GM12891 (cell line): ENCODE results near the gene C5orf58.

- RRBS = no CpG with 5 or more reads among the region's 13 CpGs
These were observed 186.6 kb upstream of the WWC1 start for GRCh38 chr5:168104654-168105517.

DNA sequence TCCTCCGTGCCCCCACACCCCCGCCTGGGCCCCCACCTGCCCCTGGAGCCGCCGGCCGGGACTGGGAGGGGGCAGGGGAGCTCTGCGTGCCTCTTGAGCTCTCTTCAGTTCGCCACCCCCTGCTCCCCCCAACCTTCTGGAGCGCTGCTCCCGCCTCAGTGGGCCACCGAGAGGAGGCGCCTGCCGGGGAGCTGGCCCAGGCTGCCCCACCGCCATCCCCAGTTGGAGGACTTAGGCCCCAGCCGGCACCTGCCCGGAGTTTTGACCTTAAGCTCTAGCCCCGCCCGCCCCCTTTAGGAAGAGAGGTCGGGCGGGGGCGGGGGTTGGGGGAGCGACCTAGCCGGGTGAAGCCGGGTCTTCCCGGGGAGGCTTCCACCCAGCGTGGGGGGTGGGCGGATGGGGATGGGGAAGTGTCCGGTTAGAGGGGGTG lies 859 bp downstream of the WWC1 start:
- RRBS = 3% methylated on average over 15 of the region's 27 CpGs

- RRBS = no CpG with 5 or more reads among the region's 3 CpGs
These were observed 11.5 kb upstream of the PANK3 start for GRCh38 chr5:168590750-168591007.

DNA sequence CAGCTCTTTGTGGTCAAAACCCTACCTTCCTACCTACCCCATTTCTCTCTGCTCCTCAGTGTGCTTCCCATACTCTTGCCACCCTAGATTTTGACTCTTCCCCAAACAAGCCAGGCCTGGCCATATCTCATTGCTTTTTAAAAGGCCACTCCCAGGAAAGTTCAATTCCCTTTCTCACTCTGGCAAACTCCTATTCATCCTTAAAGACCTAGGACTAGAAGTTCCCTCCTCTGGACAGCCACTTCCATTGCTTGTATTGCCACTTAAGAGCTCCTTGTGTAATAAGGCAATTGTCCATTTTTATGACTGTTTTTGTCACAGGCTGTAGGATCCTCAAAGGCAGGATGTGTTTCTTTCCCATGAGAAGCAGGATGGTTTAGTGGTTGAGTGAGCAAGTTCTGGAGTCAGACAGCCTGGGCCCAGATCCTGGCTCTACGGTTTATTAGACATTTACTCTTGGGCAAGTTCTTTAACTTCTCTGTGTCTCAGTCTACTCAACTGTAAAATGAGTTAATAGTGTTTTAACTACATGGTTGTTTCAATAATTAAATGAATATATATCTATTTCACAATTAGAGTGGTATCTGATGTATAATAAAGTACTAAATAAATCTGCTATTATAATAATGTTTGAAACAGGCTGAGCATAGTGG lies 84.6 kb upstream of the PANK3 start:
- RRBS = no CpG with 5 or more reads among the region's 1 CpG

DNA sequence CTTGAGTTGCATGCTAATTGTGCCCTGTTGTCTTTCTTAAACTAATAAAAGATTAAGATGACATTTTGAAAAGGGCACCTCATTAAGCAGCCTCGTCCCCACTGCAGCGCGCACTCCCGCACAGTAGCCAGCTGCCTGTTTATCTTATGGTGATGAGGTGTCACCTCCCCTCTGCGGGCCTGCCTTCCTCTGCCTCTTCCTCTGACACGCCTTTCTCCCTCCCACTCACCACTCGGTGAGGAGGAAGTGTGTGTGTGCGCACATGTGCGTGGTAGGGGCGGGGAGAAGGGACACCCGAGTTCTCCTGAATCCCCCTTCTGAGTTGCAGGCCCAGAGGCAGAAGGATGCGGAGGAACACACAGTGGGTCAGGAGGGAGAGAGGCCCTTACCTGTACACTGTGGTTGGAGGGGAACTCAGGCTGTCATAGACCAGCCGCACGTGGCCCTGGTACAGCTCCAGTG lies 104.4 kb upstream of the PANK3 start:
- RRBS = no CpG with 5 or more reads among the region's 14 CpGs

- RRBS = no CpG with 5 or more reads among the region's 22 CpGs
These were observed 265.3 kb upstream of the PANK3 start for GRCh38 chr5:168844464-168844968.

DNA sequence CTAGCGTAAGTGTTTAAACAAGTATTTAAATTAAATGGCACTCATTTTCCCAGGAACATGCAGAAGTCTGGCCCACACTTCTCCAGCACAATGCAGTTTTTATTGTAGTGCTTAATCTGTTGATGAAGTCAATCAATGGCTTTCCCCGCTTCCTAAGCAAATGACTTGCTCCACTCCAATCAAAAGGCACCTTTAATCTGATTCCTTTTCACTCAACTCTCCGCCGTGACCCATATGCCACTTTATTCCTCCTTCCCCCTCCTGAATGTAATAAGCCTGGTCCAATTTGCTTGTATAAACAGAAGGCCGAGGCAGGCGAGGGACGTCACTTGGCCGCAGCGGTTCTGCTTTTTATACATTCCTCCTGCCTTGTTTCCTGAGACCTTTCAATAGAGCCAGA lies 273.6 kb downstream of the SLIT3 start:
- RRBS = no CpG with 5 or more reads among the region's 9 CpGs

DNA sequence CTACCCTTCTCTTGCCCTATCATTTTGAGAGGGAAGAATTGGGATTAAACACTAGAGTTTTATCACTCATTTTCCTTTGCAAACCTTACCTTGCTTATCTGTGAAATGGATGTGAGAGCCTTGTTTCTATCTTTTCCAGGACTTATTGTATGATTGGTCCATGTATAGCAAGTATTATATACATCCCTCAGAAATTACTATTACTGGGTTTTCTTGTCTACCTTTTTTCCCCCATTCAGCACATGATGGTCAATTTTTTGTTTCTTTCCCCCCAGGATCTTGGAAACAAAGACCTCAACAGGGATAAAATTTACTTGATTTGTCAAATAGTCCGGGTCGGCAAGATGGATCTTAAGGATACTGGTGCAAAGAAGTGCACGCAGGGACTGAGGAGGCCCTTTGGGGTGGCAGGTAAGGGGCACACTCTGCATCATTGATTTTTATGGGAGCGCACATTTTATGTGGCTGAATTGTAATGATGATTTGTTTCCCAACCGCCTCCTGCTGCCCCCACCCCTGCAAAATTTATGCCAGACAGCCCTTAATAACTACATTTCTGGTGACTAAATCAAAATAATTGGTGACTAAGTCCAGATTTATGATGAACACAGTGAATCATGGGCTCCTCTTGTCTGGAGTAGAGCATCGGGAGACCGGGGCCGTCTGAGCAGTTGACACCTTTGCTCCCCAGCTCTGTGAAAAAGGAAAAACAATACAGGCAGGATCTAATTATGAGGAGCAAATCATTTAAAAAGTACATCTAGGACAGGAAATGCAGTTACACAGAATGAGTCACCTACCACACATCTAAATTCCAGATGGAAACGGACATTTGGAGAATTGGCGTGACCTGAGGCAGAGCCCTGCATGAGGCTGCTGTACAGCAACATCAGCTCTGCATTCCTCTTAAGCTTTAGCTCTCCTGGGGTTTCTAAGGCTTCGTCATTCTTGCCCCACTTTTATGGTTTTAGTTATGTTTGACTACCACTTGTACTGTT lies 58.8 kb downstream of the DOCK2 start:
- RRBS = no CpG with 5 or more reads among the region's 11 CpGs

- RRBS = no CpG with 5 or more reads among the region's 2 CpGs
These were observed 124.7 kb downstream of the INSYN2B start for GRCh38 chr5:169855536-169856097.

GRCh38 chr5:170226731-170227007 lies 6.1 kb upstream of the C5orf58 start:
- RRBS = no CpG with 5 or more reads among the region's 2 CpGs

DNA sequence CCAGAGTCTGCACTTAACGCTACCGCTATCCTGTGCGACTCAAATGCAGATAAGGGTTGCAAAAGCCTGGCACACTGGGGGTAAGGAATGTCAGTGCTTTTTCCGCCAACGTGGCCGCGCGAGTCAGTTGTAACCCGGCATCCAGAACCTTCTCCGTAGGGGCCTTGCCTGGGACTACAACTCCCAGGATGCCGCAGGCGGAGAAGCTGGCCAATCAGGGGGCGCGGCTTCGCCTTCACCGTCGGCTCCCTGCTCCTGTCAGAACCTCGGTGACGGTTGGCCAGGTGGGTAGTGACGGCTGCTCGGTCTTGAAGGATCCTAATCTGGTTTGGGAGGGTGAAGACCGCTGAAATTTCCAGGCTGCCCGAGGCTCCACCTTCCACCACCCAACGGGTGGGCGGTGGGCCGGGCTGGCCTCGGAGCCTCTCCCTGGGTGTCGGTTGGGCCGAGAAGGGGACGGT lies at the start of gene C5orf58:
Gene C5orf58, plus strand, starts transcription at position 262 of the 461 bp plus-strand sequence.
- RRBS = no CpG with 5 or more reads among the region's 30 CpGs

DNA sequence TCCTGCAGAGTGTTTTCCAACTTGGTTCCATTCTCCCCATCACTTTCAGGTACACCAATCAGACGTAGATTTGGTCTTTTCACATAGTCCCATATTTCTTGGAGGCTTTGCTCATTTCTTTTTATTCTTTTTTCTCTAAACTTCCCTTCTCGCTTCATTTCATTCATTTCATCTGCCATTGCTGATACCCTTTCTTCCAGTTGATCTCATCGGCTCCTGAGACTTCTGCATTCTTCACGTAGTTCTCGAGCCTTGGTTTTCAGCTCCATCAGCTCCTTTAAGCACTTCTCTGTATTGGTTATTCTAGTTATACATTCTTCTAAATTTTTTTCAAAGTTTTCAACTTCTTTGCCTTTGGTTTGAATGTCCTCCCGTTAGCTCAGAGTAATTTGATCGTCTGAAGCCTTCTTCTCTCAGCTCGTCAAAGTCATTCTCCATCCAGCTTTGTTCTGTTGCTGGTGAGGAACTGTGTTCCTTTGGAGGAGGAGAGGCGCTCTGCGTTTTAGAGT lies 11.6 kb downstream of the C5orf58 start:
- RRBS = no CpG with 5 or more reads among the region's 10 CpGs

GRCh38 chr5:170265589-170266156 lies 31.9 kb downstream of the LCP2 start:
- RRBS = no CpG with 5 or more reads among the region's 4 CpGs

DNA sequence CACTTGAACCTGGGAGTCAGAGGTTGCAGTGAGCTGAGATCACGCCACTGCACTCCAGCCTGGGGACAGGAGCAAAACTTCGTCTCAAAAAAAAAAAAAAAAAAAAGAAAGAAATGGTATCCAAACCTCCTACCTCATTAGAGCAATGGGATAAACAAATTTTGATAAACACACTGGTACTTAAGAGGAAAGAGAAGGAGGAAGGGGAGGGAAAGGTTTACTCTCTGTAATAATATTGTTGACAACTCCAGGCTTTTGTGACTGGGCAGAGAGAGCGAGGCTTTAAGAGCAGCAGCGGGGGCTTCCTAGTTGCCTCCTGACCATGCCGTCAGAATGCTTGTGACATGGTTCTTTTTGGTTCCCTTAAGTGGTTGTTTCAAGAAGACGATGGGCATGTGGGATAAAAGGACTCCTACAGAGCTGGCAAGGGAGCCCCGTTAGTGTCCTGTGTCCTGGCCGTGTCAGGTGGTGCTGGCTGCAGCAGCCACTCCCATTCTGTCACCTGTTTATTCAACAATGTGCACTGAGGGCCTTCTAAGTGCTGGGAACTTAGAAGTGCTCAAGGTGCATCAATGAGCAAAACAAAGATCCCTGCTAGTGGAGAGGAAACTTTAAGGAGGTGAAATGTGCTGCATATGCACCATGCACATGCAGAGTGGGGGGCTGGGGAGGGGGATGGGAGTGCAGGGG lies 19.8 kb downstream of the LCP2 start:
- RRBS = no CpG with 5 or more reads among the region's 8 CpGs

GRCh38 chr5:170291320-170292144 lies 6.0 kb downstream of the LCP2 start:
- RRBS = no CpG with 5 or more reads among the region's 5 CpGs

GRCh38 chr5:171389538-171390211 lies 2.0 kb downstream of the NPM1 start:
- RRBS = no CpG with 5 or more reads among the region's 7 CpGs

- RRBS = no CpG with 5 or more reads among the region's 3 CpGs
These were observed 101.9 kb downstream of the FGF18 start for GRCh38 chr5:171521228-171521931.

GRCh38 chr5:171574366-171574777 lies 154.9 kb downstream of the FGF18 start:
- RRBS = no CpG with 5 or more reads among the region's 4 CpGs

DNA sequence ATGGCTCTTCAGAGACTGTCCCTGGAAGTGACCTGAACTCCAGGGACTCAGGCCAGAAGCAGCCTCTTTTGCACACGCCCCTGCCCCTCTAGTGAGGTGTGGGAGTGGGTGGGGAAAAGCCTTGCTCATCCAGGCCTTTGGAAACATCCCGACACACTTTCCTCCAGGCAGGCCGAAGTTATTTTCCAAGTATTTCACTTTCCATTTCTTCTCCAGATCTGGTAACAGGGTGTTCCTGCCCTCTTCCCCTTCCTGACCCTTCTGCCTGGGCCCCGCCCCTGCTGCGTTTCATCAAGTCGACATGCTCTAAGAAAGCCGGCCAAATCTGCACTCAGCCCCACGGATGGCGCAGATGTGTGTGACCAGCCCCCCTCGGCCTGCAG lies 159.6 kb downstream of the FGF18 start:
- RRBS = no CpG with 5 or more reads among the region's 10 CpGs

- RRBS = no CpG with 5 or more reads among the region's 4 CpGs
These were observed 54.4 kb downstream of the SMIM23 start for GRCh38 chr5:171839940-171840585.